ENCODE measurements around a stretch of chr5.

GRCh38 chr5:109394229-109394603 lies 15.6 kb downstream of the PJA2 start:
- PRO-cap, 5 experiments: no peak in any of the 5 experiments
- RAMPAGE, long total RNA, 2 experiments: no peak in any of the 2 experiments
- RRBS: no CpG with 5 or more reads among the region's 4 CpGs

DNA sequence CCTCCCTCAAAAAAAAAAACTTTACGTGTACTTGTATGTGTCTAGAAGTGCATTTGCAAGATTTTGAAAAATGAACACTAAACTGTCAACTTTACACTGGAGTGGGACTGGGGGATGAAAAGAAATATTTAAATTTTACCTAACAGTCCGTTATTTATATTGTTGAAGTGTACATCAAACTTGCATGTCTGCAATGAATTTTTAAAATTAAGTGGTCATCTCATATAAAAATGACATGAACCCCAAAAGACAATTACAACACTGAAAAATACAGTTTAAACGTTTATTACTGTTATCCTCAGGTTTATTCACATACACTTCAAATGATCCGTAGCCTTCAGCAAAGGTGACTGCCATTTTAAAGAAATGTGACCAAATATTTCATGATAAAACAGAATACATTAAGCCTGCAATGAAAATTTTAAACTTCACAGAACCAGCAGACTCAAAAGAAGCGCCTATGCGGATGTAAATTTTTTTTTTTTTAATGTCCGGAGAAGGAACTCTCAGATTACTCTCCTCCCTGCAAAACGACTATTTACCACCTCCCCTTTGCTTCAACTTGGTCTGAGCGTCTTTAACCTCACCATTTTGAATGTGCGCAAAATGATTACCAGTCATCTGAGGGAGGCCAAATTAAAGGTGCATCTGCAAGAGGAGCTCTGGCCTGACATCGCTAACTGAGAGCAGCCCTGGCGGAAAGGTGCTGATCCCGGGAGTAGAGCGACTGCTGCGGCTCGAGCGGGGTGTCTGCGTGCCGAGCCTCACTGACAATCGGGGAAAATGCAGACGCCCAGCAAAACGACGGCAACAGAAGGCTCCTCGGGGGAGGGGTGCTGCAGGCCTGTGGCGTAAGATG lies 1.0 kb downstream of the PJA2 start:
- PRO-cap, 5 experiments: peak in 5 of 5 experiments; most common plus-strand start position 706 of the sequence (in 1); most common minus-strand start position 785 of the sequence (in 3)
- RAMPAGE, long total RNA, 2 experiments: no peak in any of the 2 experiments
- RRBS: no CpG with 5 or more reads among the region's 25 CpGs

GRCh38 chr5:109699552-109700212 lies 10.0 kb downstream of the MAN2A1 start:
- PRO-cap, 5 experiments: no peak in any of the 5 experiments
- RAMPAGE, long total RNA, 2 experiments: no peak in any of the 2 experiments
- RRBS: no CpG with 5 or more reads among the region's 10 CpGs

DNA sequence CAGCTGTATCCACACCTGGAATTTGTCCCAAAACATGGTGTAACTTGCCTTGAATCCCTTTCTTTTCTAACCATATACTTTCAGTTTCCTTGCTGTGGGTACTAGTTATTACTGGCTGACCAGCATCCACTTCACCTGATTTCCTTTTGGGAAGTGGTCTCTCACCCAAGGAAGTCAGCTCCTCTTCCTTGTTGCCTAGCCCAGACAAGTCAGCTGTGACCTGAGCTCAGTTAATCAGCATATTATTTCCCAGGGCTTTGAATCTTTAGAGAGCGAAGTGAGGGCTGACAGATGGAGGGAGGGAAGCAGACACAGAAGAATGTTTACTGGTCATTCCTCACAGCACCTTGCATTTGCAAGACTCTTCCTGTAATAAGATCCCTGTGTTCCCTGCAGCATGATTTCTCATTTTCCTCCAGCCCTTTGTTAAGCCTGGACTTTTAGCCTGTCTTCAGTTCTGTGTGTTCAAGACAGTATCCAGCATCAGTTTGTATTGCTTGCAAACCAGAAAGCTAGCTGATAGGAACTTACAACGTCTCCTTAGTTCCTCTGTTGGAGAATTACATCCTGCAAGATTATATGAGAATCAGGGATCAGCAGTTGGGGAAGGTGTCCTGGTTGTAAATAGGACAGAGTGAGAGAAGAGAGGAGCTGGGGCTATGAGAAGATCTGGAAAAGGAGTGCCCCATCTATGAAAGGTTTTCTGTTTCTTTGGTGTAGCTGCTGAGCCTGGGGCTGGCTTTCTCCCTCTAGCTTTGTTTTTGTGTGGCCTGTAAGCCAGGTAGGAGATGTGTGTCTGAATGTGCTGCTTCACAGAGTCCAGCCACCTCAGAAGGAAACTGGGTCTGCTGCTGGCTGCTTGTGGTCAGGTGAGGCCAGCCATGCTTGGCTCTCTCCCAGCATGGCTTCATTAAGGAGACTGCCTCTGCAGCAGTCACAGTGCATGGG lies 50.2 kb downstream of the MAN2A1 start:
- PRO-cap, 5 experiments: no peak in any of the 5 experiments
- RAMPAGE, long total RNA, 2 experiments: no peak in any of the 2 experiments
- RRBS: no CpG with 5 or more reads among the region's 2 CpGs

DNA sequence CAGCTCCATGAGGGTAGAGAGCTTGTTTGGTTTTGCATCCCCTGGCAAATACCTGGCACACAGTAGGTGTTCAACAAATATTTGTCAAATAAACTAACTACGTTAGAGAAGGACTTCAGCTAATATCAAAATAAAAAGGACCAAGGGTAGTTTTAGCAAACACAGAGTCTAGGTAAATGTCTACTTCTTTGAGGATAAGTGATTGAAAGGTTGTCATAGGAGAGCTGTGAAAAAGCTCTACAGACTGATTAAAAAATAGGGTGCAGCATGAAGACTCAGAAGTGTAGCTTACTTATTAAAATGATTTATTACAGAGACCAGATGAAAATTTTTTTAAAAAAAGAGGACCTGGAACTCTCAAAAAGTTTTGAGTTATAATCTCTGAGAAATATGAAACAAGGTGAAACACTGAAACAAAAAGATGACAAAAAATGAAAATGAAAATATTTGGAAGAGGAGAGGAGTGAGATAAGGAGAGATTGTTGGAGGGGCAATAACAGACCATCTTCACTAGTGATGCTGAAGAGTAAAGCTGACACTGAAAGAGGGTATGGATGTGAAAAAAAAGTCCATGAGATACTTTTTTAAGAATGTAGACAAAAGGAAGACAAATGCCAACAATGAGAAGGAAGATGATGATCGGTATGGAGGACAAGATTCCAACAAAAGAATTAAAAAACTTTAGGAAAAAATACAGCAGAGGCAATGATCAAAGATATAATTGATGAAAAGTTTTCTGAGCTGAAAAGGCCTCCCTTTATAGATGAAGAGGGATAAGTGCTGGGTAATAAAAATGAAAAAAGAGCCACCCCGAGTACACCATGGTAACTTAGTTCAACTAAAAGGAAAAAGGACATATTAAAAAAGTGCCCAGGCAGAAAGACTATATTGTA lies 107.4 kb downstream of the MAN2A1 start:
- PRO-cap, 5 experiments: no peak in any of the 5 experiments
- RAMPAGE, long total RNA, 2 experiments: no peak in any of the 2 experiments
- RRBS: no CpG with 5 or more reads among the region's 3 CpGs

- PRO-cap, 5 experiments: no peak in any of the 5 experiments
- RAMPAGE, long total RNA, 2 experiments: no peak in any of the 2 experiments
- RRBS: no CpG with 5 or more reads among the region's 3 CpGs
Measured at GRCh38 chr5:109800145-109800806, 110.5 kb downstream of the MAN2A1 start.

GRCh38 chr5:109900979-109901821 lies 211.5 kb downstream of the MAN2A1 start:
- PRO-cap, 5 experiments: peak in 3 of 5 experiments; most common plus-strand start chr5:109901604 (in 1); most common minus-strand start chr5:109901426 (in 3)
- RAMPAGE, long total RNA, 2 experiments: no peak in any of the 2 experiments
- RRBS: no CpG with 5 or more reads among the region's 4 CpGs

- PRO-cap, 5 experiments: no peak in any of the 5 experiments
- RAMPAGE, long total RNA, 2 experiments: no peak in any of the 2 experiments
Measured at GRCh38 chr5:109961712-109962059, 272.0 kb downstream of the MAN2A1 start.

GRCh38 chr5:111192969-111193330 lies 31.2 kb upstream of the CAMK4 start:
- PRO-cap, 5 experiments: peak in 3 of 5 experiments; most common minus-strand start chr5:111193067 (in 3)
- RAMPAGE, long total RNA, 2 experiments: no peak in any of the 2 experiments
- RRBS: no CpG with 5 or more reads among the region's 2 CpGs

GRCh38 chr5:111225896-111226258 lies 1.7 kb downstream of the CAMK4 start:
- PRO-cap, 5 experiments: no peak in any of the 5 experiments
- RAMPAGE, long total RNA, 2 experiments: no peak in any of the 2 experiments
- RRBS: no CpG with 5 or more reads among the region's 4 CpGs

GRCh38 chr5:111735714-111736225 lies 21.2 kb downstream of the NREP start:
- PRO-cap, 5 experiments: no peak in any of the 5 experiments
- RAMPAGE, long total RNA, 2 experiments: no peak in any of the 2 experiments
- RRBS: no CpG with 5 or more reads among the region's 5 CpGs

DNA sequence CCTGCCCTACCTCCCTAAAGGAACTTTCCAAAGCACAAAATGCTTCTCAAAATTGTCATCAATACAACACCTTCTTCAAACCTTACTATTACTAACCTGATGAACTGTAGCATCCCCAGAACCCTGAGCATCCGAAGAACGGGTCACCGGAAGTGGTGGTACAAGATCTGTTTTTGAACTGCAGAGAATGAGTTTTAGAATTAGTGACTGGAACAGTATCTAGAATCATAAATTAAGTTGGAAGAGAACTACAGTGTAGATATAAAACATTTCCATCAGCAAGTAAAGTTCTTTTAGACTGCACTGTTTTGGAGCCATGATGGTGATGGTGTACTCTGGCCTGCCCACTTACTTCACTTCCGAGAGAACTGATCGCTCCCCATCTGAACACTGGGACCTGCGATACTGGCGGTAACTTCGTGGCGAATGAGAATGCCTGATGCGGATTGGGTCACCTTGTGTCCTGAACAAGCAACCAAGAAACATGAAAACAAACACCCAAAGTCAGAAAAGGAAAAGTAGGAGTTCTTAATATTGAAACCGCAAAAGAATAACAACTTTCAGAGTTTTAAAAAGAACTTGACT lies 250.3 kb downstream of the EPB41L4A start:
- PRO-cap, 5 experiments: no peak in any of the 5 experiments
- RAMPAGE, long total RNA, 2 experiments: no peak in any of the 2 experiments
- RRBS: no CpG with 5 or more reads among the region's 11 CpGs

- PRO-cap, 5 experiments: no peak in any of the 5 experiments
- RAMPAGE, long total RNA, 2 experiments: no peak in any of the 2 experiments
- RRBS: no CpG with 5 or more reads among the region's 3 CpGs
Measured at GRCh38 chr5:112224875-112225587, 194.0 kb downstream of the EPB41L4A start.

GRCh38 chr5:112368464-112369667 lies 50.2 kb downstream of the EPB41L4A start:
- PRO-cap, 5 experiments: no peak in any of the 5 experiments
- RAMPAGE, long total RNA, 2 experiments: no peak in any of the 2 experiments
- RRBS: no CpG with 5 or more reads among the region's 6 CpGs

DNA sequence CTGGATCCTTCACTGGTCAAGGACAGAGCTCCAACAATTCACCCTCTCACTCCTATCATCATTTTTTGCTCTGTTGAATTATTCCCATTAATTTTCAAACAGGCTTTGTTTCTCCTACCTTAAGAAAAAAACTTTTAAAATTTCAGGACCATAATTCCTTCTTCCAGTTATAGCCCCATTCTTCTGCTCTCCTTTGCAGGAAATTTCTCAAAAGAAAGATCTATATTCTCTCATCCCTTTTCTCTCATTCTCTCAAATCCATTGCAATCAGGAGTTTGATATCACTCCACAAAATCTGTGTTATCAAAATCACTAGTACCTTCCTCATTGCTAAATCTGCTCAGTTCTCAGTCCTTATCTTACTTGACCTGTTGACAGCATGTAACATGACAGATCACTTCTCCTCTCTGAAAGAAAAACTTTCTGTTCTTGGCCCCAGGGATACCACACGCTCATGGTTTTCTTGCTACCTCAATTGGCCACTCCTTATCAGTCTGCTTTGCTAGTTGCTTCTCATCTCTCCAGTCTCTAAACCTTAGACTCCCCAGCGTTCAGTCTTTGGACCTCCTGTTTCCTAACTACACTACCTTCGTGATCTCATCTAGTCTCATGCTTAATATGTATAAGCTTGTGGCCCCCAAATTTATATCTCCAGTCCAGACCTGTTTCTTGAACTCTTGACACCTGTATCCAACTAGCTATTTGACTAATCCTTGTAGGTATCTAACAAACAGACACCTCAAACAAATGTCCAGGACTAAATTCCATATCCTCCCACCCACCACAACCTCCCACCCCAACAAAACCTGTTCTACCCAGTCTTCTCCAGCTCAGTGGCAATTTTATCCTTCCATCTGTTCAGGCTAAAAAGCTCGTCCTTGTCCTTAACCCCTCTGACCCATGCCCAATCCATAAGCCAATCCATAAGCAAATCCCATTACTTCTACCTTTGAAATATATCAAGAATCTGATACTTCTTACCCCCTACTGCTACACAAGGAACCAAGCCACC lies 22.2 kb downstream of the SRP19 start:
- PRO-cap, 5 experiments: no peak in any of the 5 experiments
- RAMPAGE, long total RNA, 2 experiments: no peak in any of the 2 experiments
- RRBS: no CpG with 5 or more reads among the region's 4 CpGs

DNA sequence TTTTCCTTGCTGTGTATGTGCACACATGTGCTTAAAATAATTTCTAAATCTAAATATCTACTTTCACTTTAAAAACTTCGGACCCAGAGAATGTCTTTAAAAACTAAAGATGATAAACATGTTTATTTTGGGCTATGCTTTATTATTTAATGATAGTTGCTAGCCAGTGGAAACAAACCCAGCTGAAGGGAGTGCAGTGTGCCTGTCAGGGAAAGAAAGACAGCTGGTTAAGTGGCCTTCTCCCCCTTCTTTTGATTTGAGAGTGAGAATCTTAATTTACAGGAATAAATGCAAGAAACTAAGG lies 111.4 kb downstream of the DCP2 start:
- PRO-cap, 5 experiments: no peak in any of the 5 experiments
- RAMPAGE, long total RNA, 2 experiments: no peak in any of the 2 experiments
- RRBS: no CpG with 5 or more reads among the region's 1 CpG

DNA sequence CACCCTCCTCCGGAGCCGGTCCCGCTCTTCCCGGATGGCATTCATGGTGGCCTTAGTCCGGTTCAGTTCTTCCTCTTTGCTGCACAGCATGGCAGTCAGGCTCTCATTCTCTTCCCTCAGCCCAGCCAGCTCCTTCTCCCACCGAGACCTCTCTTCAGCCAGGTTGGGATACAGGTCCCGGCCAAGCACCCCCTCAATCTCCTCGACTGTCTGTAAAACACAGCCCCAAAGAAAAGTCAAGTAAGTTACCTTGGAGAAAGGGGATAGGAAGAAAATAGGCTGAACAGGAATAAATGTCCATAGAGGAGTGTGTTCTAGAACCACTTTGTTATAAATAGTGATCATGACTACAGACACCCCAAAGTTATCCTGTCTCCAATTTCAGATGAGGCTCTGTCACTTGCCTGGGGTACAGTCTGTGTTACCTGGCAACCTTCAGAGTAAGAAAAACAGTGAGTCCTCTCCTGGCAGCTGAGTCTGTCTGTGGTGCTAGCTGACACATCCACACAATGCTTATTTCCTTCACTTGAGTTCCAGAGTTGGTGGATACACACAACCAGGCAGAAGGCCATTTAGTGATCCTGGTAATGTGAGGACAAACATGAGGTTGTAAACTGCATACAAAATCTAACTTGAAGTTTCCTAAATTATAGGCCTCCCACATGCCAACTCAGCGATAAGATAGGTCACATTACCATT lies 125.3 kb downstream of the DCP2 start:
- PRO-cap, 5 experiments: no peak in any of the 5 experiments
- RAMPAGE, long total RNA, 2 experiments: no peak in any of the 2 experiments
- RRBS: no CpG with 5 or more reads among the region's 9 CpGs

- PRO-cap, 5 experiments: peak in 4 of 5 experiments; most common plus-strand start chr5:113203464 (in 3); most common minus-strand start chr5:113203234 (in 2)
- RAMPAGE, long total RNA, 2 experiments: no peak in any of the 2 experiments
- RRBS: 22% methylated on average over 7 of the region's 17 CpGs
Measured at GRCh38 chr5:113203122-113203554, 226.5 kb downstream of the DCP2 start.

DNA sequence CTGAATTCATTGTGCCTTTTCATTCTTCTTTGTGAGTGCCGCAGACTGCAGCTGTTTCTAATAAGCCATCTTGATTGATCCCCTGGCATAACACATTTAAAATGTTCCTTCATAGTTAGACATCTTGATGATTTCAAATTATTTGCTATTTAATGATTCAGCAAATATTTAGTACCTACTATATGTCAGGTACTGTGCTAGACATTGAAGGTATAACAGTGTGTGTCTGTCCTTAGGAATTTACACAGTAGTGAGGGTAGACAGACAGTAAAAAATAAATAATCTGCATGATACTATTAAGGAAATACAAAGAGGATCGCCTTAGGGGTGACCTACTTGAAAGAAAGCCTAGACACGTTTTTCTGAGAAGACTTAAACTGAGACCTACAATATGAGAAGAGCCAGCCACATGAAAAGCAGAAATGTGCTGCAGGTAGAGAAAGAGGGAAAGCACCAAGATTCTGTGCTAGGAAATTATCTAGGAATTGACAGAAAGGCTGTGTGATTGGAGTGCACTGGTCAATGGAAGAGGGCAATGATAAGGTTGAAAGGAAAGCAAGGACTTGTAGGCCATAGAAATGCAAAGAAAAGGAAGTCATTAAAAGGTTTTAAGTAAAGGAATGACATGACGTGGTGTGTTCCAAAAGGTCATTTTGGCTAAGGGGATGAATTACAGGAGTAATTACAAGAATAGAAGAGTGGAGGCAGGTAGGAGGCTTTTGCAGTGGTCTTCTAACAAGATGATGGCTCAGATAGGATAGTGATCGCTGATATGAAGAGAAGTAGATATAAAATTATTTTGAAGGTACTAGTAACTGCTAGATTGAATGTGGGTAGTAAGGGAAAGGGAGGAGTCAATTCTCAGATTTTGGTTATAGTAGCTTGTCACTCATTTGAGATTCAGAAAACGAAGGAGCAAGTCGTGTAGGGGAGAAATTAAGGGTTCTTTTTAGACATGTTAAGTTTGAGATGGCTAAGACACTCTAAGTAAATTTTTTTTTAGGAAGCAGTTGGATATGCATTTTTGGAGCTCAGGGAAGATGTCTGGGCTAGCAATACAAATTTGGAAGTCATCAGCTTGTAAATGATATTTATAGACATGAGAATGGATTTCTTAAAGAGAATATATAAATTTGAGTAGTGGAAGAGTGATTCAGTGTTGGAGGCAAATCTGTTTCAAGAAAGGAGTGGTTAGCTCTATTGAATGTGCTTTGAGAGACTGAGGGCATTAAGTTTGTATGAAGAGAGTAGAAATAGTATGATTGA lies 62.1 kb downstream of the YTHDC2 start:
- PRO-cap, 5 experiments: no peak in any of the 5 experiments
- RAMPAGE, long total RNA, 2 experiments: no peak in any of the 2 experiments
- RRBS: no CpG with 5 or more reads among the region's 7 CpGs

DNA sequence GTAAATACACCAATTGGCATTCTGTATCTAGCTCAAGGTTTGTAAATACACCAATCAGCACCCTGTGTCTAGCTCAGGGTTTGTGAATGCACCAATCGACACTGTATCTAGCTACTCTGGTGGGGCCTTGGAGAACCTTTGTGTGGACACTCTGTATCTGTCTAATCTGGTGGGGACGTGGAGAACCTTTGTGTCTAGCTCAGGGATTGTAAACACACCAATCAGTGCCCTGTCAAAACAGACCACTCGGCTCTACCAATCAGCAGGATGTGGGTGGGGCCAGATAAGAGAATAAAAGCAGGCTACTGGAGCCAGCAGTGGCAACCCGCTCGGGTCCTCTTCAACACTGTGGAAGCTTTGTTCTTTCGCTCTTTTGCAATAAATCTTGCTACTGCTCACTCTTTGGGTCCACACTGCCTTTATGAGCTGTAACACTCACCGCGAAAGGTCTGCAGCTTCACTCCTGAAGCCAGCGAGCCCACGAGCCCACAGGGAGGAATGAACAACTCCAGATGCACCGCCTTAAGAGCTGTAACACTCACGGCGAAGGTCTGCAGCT lies 71.4 kb downstream of the KCNN2 start:
- PRO-cap, 5 experiments: no peak in any of the 5 experiments
- RAMPAGE, long total RNA, 2 experiments: no peak in any of the 2 experiments
- RRBS: no CpG with 5 or more reads among the region's 13 CpGs